ENCODE measurements around a stretch of chr1.

DNA sequence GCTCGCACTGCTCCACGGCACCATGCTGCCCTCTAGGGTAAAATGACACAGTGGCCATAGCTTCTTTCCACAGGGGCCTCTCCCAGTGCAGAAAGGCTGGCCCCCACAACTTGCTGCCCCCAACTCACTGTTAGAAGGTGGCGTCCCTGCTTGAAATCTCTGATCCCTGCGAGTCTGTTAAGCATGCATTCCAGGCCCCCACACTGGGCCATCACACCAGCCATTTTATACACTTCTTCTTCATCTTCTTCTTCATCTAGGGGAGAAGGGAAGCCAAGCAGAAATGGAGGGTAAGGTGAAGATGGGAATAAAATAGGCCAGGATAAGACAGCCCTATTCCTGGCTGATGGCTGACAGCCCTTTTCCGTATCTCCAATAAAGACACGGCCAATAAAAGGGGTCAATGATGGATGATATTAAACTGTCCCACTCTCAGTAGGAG is 113.7 kb downstream of the UBR4 start:
- PRO-cap, result no peak

- PRO-cap, result no peak
Observed at GRCh38 chr1:19100239-19100753, 109.8 kb downstream of the UBR4 start.

- PRO-cap, result no peak
Observed at GRCh38 chr1:19130206-19131001, 79.7 kb downstream of the UBR4 start.

- PRO-cap, result no peak
Observed at GRCh38 chr1:19160397-19161336, 49.4 kb downstream of the UBR4 start.

DNA sequence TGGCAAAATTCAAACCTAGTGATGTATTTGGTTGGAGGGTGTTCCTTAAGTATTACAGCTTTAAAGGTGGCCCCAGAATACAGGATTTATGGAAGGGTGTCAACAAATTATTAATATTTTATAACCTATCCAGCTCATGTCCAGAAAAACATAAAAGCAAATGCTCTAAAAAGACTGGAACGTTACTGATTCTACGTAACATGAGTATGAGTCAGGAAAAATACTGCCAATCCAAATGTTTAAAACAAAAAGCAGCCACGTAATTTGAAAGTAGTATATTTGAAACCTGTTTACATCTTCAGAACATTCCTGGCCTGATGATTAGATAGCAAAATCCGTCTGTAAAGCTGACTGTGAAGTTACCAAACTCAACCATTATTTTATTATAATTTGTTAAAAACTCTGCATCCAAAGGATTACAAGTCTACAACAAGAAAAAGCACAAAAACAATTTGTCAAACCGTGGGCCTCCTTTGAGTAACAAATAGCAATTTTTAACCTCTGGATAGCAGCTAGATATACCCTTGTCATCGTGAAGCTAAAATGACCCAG is 1.3 kb downstream of the UBR4 start:
- PRO-cap, result unidirectional peak, plus-strand start at position 306 of the sequence

DNA sequence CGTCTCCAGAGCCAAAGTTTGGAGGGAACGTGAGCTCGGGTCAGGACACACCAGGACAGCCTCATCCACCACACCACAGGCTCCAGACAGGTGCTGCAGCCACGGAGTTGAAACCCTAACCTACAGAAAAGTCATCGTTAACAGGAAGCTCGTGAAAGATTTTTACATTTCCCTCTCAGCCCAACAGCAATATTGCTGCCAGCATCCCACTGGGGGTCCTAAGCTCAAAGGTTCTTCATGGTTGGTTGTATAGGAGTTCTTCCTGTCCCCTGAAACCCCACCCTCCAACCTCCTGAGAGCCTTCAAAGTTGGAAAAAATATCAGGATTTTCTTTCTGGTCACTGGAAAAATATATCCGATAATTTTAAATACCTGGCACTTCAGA is 11.0 kb downstream of the EMC1 start:
- PRO-cap, result no peak

DNA sequence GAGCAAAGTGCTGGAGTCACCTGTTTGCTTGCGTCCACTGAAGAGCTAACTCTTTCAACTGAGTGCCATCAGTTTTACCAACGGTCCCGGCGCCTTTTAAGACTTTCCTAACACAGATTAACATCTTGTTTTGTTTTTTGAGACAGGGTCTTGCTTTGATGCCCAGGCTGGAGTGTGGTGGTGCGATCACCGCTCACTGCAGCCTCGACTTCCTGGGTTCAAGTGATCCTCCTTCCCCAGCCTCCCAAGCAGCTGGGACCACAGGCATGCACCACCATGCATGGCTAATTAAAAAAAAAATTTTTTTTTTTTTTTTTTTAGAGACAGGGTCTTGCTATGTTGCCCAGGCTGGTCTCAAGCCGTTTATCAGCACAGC is 50.8 kb downstream of the SLC66A1 start:
- PRO-cap, result no peak

DNA sequence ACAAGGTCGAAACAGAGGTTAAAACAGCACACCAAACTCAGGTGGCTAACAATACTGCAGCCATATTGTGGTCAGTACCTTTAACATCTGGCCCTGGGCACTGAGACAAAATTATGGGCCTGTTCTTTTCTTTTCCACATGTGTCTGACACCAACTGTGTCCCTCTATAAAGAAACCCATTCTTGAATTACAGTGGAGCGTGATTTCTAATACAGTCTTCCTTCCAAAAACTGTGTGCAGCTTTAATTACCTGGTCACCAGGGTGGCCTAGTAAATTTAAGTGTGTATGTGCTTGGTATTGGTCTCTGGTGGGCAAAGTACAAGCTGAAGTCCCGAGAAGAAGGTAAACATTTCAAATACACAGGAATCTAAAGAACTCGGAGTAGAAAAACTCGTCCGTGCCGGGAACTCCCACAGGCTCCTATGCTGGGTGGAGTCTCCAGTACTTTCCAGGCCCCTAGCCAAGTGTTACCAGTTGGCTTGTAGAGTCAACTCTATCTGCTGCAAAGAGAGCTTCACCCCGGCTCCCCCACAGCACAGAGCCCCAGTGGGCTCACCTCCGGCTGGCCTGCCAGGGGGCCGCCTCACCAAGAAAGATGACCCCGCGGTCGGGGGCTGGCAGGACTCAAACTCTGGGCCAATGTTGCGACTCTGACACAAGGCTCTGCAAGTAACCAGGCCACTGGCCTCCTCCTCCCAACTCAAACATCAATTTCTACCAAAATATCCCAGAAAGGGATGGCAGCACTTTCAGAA is 73.7 kb downstream of the SLC66A1 start:
- PRO-cap, result no peak

- PRO-cap, result no peak
Observed at GRCh38 chr1:19398363-19398898, 86.3 kb downstream of the SLC66A1 start.

- PRO-cap, result no peak
Observed at GRCh38 chr1:19405514-19406431, 79.6 kb downstream of the CAPZB start.

- PRO-cap, result no peak
Observed at GRCh38 chr1:19427379-19428155, 57.8 kb downstream of the CAPZB start.

- PRO-cap, result no peak
Observed at GRCh38 chr1:19453436-19454287, 31.7 kb downstream of the CAPZB start.

DNA sequence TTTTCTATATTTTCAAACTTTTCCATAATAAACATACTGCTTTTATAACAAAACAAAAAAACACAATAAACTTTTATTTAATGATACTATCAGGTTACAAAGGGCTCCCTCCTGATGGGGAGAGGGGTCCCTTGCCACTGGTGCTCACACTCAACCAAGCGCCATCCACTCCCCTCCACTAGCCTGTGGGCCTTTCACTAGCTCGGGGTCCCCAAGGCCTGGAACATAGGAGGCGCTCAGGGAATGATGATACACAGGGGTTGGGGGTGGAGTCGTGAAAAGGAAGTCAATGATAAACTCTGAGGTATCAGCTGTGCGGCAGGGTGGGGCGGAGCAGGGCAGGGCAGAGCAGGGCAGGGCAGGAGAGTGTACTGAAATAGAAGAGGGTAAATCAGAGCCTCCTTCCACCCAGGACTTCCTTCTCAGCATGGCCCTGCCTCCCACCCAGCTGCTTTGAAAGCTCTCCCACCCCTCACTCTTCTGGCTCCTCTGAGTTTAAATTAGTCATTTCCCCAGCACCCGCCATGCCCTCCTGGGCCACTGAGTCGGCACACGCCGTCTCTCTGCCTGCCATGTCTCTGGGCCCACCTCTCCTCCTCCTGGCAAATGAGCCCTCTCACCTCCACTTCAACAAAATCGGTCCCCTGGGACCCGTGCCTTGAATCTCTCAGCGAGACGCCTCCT is 17.0 kb downstream of the CAPZB start:
- PRO-cap, result no peak

- PRO-cap, result no peak
Observed at GRCh38 chr1:19476399-19477226, 8.7 kb downstream of the CAPZB start.

DNA sequence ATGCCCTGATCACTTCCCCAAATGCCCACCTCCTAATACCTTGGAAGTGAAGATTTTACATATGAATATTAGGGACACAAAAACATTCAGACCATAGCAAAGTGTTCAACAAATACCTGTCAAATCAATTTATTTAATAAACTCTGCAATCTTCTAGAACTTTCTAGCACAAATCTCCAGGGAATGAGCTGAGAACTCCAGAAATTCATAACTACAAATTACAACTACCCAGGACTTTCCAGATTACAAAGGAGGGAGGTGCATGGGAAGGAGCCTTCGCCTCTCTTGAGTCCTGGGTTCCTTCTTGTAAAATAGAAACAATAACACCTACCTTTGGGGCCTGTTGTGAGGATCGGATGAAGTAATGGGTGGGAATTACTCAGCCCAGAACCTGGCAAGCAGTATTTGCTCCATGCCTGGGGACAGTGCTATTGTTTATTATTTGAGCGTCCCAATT is 21.6 kb upstream of the CAPZB start:
- PRO-cap, result no peak

- PRO-cap, result no peak
Observed at GRCh38 chr1:19592921-19593291, 3.9 kb upstream of the MICOS10 start.

- PRO-cap, result no peak
Observed at GRCh38 chr1:19599143-19599766, 2.5 kb downstream of the MICOS10 start.

- PRO-cap, result no peak
Observed at GRCh38 chr1:19642969-19643452, 1.1 kb upstream of the NBL1 start.

- PRO-cap, result no peak
Observed at GRCh38 chr1:20124404-20124991, 5.2 kb upstream of the PLA2G2D start.

GRCh38 chr1:20187464-20188315 is 1.4 kb upstream of the PLA2G2C start:
- PRO-cap, result no peak